Duodenum (tissue), 1 donor: ENCODE results near the genes OSBPL2 and RPS21.

- PRO-cap: no peak
These were observed 16.8 kb upstream of the MTG2 start for GRCh38 chr20:62165849-62166550.

GRCh38 chr20:62237844-62238820 lies at the start of gene OSBPL2:
Gene OSBPL2 (plus strand): TSS chr20:62238521.
- PRO-cap: bidirectional peak, plus-strand start at chr20:62238524, minus-strand start at chr20:62238142

DNA sequence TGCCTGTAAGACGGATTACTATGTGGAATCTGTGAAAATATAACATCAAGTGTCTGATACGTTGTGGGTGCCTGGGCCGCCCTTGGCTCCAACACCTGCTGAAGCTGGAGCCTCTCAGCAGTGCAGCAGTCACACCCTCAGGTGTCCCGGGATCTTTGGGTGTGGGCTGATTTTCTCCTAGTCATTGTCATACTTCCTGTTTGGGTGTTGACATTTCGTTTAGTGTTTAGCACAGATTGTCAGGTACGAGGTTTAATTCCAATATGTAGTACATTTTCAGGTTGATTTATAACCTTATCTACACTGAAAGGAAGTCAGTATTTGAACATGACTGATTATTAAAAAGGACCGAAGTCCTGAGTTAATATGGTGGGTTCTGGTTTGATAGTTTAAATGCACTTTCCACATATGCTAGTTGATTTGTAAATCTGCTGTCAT lies 3.4 kb downstream of the OSBPL2 start:
- PRO-cap: unidirectional peak, minus-strand start at position 97 of the sequence

DNA sequence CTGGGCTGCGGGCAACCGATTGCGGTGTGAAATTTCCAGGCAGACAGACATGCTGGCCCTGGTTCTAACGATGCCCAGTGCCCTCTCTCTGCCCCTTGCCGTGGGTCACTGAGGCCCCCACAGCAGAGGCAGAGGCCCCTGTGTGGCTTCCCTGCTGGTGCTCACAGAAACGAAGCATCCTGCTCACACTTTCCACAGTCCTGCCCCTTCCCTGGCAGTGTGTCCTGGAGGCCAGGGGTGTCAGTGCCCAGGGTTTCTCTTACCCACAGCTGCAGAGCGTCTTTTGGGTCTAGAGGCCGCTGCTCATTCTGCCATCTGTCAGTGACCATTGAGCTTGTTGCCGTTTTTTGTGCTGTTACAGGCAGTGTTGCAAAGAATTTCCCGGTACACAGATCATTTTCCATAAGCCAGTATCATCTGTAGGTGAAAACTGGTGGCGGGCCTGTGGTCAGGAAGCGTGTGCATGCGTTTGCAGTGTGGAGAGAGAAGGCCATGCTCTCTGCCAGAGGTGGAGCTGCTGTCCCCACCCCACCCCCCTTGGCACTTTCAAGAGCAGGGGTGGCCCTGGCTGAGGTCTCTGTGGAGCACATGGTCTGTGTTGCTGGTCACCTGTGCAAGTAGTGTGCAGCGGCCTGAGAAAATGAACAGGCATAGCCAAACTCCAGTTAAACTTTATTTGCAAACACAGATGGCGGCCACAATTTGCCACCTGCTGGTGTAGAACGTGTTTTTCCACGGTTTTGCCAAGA lies 2.2 kb downstream of the ADRM1 start:
- PRO-cap: no peak

- PRO-cap: no peak
These were observed 21.3 kb downstream of the ADRM1 start for GRCh38 chr20:62324024-62324632.

- PRO-cap: no peak
These were observed 10.8 kb downstream of the LAMA5 start for GRCh38 chr20:62356271-62356778.

DNA sequence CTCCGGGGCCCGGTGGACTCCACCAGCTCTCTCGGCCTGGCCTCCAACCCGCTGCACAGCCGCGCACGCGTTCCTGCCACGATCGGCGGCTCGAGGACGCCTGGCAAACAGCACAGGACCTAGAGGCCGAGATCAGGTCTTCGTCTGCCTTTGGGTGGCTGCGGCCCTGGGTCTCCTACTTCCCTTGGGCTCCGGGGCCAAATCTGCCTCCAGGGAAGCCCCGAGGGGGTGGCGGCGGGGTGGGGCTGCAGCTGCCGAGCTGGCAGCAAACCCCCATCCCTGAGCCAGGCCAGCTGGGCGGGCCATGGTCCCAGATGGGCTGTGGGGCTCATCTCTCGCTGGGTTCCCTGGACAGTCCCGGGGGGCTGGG lies 917 bp upstream of the LAMA5 start:
- PRO-cap: no peak

DNA sequence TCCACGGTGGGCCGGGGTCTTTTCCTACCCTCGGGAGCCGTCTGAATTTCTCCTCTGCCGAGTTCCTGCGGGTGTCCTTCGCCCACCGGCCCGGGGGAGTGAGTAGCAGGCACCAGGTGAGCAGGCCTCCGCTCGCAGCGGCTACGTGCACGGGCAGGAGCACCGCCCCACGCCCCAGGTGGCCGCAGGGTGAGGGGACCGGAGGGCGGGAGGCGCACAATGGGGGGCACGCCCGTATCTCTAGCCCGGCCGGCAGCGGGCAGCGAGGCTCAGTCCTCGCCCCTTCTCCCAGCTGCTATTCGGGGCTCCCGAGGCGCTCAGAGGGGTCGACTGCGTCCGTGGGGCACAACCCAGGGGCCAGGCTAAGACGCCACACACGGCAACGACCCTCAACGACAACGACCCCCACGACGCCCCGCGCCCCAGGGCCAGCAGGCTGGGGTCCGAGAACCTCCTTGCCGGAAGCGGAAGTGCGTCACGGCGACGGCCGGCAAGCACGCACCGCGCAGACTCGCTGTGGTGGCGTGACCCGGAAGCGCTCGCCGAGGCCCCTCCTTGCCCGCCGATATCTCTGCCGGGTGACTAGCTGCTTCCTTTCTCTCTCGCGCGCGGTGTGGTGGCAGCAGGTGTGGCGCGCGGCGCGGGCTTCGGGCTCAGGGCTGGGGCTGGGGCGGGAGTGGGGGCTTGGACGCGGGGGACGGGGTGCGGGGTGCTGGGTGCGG lies at the start of gene RPS21:
TSS of gene RPS21 (plus strand) at position 593 of the 722 bp plus-strand sequence.
- PRO-cap: bidirectional peak, plus-strand start at position 594 of the sequence, minus-strand start at position 457 of the sequence

DNA sequence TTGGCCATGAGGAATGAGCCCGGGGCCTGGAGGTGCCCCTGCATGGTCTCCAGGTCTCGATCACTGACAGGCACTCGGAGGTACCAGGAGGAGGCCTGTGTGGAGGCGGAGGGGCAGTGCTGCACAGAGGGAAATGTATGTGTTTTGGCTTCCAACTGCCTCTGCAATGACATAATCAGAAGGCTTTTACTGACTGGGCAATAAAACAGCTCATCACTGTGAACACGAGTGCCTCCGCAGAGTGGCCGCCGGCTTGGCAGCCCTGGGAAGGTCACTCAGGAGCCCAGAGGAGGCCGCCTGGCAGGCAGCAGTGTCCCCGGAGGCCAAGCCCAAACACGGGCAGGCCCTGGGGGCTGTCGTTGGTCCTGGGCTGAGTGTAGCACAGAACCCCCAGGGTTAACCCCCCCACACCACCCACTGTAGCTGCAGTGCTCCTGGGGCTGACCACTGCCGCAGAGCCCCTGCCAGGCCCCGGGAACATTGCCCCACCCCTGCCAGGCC lies 61.2 kb upstream of the GATA5 start:
- PRO-cap: no peak

DNA sequence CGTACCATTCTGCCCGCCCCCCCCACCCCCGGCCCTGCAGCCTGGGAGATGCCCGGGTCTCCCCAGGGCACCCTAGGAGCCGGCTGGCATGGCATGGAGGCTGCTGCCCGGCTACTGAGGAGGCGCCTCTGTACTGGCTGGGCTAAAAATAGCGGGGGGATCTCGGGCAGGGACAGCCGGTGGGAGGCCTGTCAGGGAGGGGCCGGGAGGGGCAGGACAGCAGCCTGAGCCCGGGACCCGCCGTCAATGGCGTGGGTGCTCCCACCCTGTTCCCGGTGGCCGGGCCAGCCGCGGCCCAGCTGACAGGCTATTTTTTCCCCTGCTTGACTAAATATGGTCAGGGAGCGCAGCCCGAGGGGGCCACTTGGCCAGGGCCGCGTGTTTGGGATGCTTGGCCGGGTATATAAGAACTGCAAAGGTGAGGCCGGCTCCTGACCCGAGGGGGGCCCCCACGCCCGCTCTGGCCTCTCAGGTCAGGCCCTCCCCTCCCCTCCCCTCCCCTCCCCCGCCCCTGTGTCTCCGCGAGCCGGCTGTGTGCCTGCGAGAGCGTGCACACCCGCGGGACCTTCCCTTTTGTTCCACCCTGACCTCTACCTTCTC lies 74.3 kb upstream of the GATA5 start:
- PRO-cap: bidirectional peak, plus-strand start at position 432 of the sequence, minus-strand start at position 248 of the sequence

GRCh38 chr20:62551863-62552544 lies 76.2 kb upstream of the GATA5 start:
- PRO-cap: no peak

DNA sequence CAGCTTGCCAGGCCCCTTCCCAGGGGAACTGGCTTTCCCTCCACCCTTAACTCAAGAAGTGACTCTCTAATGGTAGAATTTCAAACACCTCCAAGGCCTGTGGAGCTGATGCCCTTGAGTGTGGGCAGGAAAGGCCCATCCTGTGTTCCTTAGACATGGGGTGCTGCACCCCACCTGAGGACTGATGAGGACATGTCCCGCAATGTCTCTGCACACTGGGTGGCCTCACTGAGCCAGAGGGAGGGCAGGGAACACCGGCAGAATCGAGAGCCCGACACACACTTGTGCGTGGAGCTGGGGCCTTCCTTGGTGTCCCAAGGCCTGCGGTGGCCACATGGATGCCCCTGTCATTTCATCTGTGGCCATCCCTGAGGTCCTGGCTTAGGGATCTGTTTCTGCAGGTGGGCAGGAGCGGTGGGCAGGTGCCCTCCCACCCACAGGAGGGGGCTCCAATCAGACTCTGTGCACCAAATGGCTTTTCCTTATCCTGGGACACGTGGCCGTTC lies 82.8 kb upstream of the SLCO4A1 start:
- PRO-cap: no peak

GRCh38 chr20:62602352-62602929 lies 39.9 kb upstream of the SLCO4A1 start:
- PRO-cap: no peak

DNA sequence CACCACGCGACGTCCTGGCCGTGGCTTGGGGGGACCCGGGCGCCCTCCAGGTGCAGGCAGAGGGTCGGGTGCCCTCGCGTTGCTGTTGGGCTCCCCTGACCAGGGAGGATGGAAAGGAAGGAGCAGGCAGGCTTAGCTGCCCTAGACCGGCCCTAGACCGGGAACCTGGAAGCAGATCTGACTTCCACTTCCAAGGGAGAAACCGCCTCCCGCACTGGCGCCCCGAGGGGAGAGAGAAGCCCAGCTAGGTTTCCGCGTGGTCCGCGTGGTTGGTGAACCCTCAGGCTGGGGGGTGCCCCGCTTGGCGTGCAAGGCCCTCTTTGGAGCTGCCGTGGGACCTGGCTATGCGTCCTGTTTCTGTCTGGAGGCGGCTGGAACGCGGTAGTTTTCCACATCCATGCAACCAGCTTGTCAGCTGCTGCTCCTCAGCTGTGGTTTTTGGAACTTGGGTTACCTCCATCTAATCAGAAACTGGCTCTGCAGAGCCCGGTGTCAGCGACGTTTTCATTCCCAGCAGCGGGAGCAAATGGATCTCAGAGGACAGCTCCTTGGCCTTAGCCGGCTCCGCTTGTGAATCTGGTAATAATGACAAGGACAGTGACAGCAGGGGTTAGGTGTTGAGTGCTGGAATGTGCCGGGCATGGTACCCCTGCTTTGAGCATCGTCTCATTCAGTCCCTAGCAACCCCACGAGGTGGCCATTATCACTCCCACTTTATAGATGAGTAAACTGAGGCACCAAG lies 1.1 kb downstream of the SLCO4A1 start:
- PRO-cap: no peak

DNA sequence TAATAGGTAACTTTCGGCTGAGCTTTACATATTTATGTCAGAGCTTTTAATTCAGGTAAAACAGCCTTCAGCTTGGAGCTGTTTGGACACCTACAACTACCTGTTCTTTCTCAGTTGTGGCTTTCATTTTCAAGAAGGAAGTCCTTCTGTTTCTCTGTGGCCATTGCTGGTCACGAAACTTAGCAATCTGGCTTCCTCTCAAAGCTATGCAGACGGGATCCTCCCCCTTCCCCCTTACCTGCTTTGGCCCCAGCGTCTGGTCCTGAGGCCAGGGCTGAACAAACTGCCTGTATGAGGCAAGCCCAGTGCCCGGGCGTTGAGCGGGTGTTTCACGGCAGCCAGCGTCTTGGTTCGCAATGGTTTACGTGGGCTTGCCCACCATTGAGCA lies 9.3 kb downstream of the SLCO4A1 start:
- PRO-cap: no peak

GRCh38 chr20:62672082-62672356 lies 29.7 kb downstream of the SLCO4A1 start:
- PRO-cap: no peak

DNA sequence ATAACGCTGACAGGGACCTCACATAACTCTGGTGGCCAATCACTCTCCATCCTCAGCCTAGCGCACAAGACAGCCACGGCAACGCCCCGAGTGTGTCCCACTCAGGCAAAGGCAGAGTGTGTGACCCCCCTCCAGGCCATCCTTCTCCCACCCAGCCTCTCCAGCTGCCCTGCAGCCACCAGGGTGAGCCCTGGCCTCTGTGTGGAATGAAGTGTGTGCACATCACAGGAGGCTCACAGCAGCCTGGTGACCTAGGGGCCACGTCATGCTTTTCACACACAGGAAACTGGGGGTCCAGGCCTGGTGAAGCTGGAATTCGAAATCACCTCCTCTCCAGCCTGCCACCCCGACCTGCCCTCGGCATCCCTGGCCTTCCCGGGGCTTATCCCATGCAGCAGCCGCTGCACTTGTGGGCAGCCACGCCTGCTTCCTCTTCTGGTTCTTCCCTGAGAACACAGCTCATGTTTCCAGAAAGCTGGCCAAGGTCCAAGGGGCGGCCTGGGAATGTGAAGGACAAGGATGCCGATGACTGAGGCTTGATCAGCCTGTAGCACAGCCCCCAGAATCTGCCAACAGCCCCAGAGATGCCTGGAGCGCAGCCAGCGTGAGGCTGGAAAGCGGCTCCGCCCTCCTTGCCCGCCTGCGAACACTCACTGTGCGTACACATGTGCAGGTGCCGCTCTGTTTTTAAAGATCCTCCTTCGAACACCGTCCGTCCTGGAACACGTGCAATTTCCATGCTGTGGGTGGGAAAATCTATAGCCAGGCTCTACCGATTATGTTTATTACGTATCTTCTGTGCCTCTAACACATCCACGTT lies 4.2 kb upstream of the NTSR1 start:
- PRO-cap: no peak

DNA sequence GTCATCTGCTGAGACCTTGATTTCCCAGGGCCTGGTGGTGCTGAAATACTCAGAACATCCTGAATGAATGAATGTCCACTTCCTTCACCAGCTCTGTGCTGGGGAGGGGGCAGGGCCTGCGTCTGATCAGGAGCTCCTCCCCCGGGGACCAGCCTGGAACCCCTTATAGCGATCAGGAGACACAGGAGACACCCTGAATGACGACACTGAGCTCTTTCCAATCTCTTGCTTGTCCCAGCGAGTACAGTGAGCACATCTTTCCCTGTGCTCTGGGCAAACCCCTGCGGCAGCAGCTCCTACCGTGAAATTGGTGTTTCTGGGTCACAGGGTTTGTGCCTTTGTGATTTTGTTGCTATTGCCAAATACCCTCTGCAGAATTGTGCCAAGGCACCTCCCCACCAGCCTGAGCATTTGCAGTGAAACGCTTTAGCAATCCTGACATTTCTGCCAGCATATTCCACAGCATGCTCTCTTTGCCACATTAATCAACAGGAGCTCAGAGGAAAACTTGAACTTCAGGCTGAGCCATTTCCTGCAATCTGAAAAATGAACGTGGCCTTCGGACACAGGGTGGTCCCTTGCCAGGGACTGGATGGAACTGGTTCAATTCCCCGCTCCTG lies 23.2 kb upstream of the MRGBP start:
- PRO-cap: no peak

- PRO-cap: unidirectional peak, plus-strand start at chr20:62776605; unidirectional peak, minus-strand start at chr20:62776670; bidirectional peak, plus-strand start at chr20:62777129, minus-strand start at chr20:62776909
These were observed 19.7 kb upstream of the MRGBP start for GRCh38 chr20:62776281-62777349.

DNA sequence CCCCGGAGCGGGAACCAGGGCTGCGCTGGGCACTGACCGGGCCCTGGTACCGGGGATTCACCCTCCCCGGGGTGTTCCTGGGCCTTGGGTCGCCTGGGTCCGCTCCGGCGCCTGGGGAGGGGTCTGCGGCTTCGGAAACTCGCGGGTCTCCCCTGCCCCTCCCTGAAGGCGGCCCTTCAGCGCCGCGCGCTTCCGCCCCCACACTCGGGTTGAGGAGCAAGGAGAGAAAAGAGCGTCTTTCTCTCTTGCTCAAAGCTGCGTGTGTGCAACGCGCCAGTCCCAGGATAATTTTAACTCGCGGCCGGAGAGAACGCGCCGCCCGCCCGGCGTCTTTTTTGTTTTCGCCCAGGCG lies 334 bp upstream of the COL9A3 start:
- PRO-cap: no peak